Epidermal melanocyte (primary cell): ENCODE measurements around the genes DOCK6 and ZNF700.

GRCh38 chr19:10752155-10752637 is 34.3 kb downstream of the DNM2 start:
- RRBS, result no CpG with 5 or more reads among the region's 9 CpGs

DNA sequence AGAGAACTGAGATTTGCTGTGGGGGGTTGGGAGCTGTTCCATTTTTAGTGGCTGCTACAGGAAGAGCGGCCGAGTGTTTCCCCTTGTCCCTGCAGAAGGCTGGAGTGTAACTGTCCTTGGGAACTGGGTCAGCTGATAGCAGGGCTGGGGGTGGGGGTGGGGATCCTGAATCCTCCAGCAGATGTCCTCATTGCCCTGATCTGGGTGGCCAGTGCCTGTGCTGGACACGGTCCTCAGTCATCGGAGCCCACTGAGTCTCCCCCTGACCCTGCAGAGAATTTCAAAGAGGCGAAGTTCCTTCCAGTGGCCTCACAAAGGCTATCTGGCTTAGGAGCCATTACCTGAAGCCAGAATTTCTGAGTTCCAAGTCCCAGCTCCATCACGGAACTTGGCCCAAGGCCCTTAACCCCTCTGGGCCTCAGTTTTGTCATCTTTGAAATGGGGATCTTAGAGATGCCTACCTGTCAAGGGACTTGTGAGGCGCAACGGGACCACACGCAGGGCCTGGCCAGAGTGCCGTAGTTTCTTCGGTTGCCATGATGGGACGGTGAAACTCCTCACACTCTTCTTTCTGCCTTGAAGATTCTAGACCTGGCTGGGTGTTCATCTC is 51.8 kb downstream of the DNM2 start:
- RRBS, result no CpG with 5 or more reads among the region's 12 CpGs

DNA sequence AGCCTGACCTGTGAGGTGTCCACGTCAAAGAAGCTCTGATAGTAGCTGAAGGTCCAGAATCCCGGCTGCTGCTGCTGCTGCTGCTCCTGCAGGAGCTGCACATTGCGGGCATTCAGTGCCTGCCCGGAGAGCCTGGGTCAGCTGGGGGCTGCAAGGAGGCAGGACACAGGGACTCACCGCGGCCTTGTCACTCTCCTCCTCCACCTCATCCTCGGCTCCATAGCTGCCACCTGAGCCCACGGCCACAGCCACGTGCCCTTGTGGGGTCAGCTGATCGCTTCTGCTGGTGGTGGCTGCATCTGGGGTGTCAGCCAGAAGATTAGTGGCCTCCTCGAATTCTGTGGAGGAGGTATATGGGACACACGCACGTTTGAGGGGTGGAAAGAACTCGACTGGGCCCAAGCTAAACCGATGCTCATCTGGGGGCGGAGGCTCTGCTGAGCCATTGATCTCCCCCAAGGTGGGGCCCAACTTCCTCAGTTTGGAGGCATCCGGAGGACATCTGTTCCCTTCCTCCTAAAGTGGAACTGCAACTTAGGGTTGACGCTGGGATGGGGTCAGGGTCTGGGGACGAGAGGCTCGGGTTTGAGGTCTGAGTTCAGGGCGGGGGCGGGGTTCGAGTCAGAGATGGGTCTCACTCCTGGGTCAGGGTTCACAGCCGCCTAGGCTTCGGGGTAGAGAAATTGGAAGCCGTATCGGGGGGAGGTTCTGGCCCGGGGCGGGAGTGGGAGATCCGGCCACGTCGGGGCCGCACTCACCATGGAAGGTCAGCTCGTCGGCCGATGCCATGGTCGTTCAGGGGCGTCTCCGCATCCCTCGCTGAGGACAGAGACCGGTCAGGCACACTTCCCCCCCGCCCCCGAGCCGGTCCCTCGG is 579 bp downstream of the YIPF2 start:
- RRBS, result 19% methylated on average over 11 of the region's 45 CpGs

GRCh38 chr19:10936550-10937217 is 8.1 kb downstream of the TIMM29 start:
- RRBS, result no CpG with 5 or more reads among the region's 19 CpGs

- RRBS, result 100% methylated on average over 4 of the region's 29 CpGs
Measured at GRCh38 chr19:11040933-11041467, 48.3 kb upstream of the LDLR start.

DNA sequence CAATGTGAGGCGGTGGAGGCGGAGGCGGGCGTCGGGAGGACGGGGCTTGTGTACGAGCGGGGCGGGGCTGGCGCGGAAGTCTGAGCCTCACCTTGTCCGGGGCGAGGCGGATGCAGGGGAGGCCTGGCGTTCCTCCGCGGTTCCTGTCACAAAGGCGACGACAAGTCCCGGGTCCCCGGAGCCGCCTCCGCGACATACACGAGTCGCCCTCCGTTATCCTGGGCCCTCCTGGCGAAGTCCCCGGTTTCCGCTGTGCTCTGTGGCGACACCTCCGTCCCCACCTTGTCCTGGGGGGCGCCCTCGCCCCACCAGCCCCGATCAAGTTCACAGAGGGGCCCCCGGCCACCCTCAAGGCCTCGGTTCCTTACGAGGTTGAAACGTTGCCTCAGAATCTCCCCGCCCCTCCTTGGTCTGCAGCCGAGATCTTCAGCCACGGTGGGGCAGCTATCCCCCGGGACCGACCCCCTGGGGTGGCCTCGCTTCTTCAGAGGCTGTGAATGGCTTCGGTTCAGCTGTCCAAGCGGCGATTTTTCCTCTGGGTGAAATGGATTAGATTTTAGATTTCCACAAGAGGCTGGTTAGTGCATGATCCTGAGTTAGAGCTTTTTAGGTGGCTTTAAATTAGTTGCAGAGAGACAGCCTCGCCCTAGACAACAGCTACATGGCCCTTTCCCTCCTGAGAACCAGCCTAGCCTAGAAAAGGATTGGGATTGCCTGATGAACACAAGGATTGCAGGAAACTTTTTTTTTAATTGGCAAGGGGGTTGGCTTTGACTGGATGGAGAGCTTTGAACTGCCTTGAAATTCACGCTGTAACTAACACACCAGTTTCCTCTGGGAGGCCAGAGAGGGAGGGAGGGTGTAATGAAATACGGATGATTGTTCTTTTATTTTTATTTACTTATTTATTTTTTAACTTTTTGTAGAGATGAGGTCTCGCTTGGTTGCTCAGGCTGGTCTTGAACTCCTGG is 1.5 kb downstream of the LDLR start:
- RRBS, result 2% methylated on average over 26 of the region's 52 CpGs

DNA sequence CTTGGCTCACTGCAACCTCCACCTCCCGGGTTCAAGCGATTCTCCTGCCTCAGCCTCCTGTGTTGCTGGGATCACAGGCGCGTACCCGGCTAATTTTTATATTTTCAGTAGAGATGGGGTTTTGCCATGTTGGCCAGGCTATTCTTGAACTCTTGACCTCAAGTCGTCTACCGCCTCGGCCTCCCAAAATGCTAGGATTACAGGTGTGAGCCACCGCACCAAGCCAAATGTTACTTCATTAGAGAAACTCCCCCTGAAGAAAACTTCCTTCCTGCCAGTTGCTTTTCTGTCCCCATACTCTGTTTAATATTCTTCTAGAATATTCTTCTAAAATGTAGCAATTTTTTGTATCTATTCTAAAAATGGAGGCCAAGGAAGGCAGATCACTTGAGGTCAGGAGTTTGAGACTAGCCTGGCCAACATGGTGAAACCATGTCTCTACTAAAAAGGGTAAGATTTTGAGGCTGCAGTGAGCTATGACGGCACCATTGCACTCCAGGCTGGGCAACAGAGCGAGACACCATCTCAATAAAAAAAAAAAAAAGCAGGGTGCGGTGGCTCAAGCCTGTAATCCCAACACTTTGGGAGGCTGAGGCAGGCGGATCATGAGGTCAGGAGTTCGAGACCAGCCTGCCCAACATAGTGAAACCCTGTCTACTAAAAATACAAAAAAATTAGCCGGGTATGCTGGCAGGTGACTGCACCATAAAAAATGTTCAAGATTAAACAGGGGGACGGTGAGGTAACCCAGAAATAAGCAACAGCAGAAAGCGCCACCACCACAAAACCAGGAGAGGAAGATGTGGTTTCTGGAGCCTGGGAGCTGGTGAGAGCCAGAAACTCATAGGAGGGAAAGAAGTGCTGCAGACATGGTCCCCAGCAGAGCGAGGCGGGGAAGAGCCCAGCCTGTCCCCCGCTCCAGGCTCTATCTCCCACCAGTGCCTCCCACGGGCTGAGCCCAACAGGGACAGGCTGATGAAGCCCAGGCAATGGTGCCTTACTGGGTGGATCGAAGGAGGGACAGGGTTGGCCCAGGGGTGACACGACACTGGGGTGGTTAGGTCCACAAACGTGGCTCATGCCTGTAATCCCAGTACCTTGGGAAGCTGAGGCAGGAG is 19.4 kb downstream of the SPC24 start:
- RRBS, result 97% methylated on average over 3 of the region's 24 CpGs

DNA sequence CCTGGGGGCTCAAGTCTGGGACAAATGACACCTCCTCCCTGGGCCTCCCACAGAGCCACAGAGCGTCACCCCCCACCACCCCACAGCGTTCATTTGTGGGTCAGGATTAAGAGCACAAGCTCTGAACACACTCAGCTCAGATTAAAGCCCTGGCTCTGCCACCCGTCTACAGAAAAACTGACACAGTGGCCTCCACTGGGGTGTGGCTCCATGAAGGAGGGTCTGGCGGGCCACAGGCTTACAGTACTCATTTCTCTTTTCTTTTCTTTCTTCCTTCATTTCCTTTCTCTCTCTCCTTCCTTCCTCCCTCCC is 16.3 kb downstream of the SPC24 start:
- RRBS, result no CpG with 5 or more reads among the region's 4 CpGs

- RRBS, result no CpG with 5 or more reads among the region's 4 CpGs
Measured at GRCh38 chr19:11154646-11155004, 957 bp downstream of the SPC24 start.

DNA sequence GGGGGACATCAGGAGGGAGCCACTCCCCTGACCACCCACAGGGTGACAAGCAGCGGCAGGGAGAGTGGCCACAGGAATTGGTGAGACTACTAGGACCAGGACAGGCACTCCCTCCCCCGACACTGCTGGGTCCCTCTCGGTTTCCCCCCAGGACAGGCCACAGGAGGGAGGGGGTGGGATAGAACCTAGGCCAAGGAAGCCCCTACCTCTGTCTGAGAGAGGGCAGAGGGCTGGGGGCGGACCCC is 9.0 kb downstream of the DOCK6 start:
- RRBS, result no CpG with 5 or more reads among the region's 4 CpGs

DNA sequence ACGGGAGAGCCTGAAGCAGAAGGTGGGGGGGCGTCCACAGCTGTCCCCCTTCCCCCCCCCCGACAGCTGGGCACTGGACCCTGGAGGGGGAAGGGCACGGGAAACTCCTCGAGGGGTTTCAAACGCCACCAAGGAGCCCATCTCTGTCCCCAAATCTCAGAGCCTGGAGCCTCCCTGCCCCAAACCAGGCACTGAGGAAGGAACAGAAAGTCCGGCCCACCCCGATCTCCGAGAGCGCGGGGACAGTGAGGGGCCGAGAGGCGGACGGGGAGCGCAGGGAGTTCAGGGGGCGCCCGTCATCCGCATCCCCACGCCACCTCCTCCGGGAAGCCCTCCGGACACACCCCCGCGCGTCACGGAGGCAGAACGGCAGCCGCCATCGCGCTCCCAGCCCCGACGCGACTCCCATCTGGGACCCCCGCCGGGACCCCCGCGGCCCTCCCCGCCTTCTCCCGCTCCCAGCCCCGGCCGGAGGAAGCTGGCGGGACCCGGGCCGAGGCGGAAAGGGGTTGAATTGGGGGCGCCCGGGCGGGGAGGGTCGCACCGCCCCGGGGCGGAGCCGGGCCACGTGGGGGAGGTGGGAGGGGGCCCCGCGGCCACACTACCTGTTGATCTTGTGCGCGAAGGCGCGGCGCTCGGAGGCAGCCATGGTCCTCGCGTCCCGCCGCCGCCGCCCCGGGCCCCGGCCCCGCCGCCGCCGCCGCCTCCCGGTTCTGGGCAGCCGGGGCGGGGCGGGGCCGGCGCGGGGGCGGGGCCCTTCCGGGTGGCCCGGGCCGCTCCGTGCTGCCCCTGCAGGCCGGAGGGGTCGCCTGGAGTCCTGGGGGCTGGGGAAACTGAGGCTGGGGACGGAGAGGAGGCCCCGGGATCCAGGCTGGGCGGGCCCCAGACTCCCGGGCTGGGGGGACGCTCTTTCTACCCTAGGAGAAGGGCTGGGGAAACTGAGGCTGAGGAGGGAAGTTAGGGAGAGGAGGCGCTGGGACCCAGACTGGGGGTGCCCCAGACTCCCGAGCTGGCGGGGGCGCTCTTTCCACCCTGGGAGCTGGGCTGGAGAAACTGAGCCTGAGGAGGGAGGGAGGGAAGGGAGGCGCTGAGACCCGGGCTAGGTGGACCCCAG is at the start of gene DOCK6:
Gene DOCK6 (minus strand): TSS at position 733 of the 1,114 bp plus-strand sequence.
- RRBS, result 4% methylated on average over 36 of the region's 99 CpGs

DNA sequence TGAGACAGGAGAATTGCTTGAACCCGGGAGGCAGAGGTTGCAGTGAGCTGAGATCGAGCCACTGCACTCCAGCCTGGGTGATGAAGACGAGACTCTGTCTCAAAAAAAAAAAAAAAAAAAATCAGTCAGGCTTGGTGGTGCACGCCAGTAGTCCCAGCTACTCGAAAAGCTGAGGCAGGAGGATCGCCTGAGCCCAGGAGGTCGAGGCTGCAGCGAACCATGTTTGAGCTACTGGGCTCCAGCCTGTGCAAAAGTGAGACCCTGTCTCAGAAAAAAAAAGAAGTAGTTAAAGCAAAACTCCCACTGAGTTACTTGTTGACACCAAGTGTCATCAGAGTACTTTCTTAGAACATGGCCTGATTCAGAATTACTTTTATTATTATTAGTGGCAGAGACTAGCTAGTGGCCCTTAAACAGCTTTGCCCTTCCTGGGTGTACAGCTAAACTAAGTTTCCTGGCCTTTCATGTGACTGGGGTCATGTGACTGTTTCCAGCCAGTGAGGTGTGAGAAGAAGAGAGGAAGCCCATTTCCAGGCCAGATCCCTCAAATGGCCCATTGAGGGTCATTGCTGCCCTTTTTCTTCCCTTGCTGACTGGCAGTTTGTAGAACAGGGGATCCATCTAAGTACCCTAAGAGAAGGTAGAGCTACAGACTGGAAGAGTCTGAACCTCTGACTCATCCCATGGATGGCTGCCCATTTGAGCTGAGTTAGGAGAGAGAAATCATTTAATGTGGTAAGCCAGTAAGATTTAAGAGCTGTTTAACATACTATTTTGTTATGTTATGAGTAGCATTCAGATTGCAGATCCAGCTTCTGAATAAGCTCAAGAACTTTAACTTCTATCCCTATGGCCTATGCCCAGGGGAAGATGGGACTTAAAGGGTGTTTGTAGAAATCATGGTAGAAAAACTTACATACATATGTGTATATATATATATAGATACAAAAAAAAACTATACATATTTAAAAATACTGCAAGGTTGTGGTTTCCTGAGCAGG is 2.7 kb downstream of the SWSAP1 start:
- RRBS, result no CpG with 5 or more reads among the region's 8 CpGs

DNA sequence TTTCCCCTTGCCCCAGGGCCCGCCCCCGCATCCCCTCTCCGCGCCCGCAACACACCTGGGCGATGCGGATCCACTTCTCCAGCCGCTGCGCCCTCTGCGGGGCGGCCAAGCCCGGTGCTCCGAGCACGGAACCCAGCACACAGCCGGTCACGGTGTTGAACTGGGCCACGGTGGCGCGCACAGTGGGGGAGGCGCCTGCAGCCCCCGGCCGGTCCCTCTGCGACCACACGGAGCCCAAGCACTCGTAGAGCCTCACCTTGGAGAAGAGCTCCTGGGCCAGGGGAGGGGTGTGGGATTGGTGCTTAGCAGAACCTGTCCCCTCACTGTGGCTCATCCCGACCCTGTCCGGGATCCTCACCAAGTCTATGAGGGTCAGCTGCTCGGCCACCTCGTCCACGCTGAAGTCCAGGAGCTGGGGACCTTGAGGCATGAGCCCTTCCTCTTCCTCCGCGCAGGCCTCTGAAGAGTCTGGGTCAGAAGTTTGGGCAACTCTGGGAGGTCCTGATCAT is 12.7 kb downstream of the RGL3 start:
- RRBS, result 28% methylated on average over 7 of the region's 32 CpGs

- RRBS, result 4% methylated on average over 32 of the region's 75 CpGs
Measured at GRCh38 chr19:11482183-11482945, 1.5 kb upstream of the ELAVL3 start.

DNA sequence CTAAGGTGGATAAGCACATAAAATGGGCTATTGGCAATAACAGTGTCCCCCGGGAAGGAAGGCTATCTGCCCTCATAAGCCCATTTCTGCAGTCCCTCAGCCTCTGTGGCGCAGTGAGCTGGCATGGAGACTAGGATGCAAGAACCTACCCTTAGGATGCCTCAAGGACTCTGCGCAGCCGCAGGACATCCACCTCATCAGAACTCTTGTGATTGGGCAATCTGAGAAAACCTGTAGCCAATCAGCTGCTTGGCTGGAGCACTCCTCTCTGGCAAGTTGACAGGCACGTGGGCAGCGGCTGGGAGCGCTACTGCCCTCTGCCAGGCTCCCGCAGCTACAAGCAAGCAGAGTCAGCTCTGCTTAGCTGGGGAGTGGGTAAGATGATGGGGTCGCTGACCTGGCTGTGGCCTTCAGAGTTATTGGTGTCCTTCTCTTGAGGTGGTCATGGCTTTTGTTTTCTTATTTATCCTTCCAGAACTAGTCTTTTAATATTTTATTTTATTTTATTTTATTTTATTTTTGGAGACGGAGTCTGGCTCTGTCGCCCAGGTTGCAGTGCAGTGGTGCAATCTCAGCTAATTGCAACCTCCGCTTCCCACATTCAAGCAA is 1.6 kb upstream of the ECSIT start:
- RRBS, result no CpG with 5 or more reads among the region's 12 CpGs

DNA sequence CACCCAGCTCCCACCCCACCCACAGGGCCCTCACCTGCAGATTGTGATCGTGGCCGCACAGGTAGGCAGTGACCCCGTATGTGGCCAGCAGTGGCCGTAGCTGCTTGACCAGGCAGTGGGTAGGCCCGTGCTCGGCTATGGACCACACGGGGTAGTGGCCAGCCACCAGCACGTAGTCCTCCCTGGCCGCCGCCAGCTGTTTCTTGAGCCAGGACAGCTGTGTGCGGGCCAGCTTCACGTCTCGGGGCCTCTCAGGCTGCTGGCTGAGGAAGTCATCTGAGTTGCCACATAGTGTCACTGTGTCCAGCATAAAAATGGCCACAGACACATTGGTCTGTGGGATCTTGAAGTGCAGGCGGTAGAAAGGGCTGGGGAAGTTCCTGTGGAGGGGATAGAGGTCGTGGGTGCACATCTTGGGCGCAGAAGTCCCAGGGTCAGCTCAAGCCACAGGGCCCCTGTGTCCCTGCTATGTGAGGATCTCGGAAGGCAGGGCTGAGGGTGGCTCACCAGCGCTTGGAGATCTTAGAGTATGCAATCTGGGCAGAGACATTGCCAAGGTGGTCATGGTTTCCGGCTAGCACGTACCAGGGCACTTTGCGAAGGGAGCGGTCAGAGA is 1.1 kb downstream of the ACP5 start:
- RRBS, result no CpG with 5 or more reads among the region's 22 CpGs

- RRBS, result no CpG with 5 or more reads among the region's 6 CpGs
Measured at GRCh38 chr19:11832308-11832814, 16.2 kb upstream of the ZNF439 start.

GRCh38 chr19:11923548-11924069 is 1.3 kb upstream of the ZNF700 start:
- RRBS, result no CpG with 5 or more reads among the region's 12 CpGs

GRCh38 chr19:11924814-11925764 is at the start of gene ZNF700:
Gene ZNF700, plus strand, starts transcription at chr19:11925107.
- RRBS, result 2% methylated on average over 26 of the region's 61 CpGs